Diencephalon (tissue), 2 donors: ENCODE measurements around a stretch of chr6.

GRCh38 chr6:96499757-96500095, 21.9 kb upstream of the UFL1 start:
- RAMPAGE, long total RNA, result no peak

DNA sequence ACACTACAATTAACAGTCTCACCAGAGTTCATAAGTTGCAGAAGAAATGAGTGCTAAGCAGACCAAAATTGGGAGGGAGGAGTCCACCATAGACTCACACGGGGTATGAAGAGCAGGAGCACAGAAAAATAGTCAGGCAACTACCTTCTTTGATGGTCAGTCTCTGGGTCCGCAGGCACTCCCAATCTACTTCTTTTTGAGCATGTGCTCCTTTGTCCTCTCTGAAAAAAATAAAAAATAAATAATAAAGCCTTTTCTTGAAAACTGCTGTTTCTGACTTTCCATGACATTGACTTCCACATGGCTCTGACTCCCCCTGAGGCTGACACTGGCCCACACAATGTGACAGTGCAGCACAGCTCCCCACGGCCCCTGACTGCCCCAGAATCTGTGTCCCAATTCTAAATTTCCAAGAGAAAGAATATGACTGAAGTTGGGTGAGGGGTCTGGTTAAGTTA, 127.3 kb downstream of the GPR63 start:
- RAMPAGE, long total RNA, result no peak

DNA sequence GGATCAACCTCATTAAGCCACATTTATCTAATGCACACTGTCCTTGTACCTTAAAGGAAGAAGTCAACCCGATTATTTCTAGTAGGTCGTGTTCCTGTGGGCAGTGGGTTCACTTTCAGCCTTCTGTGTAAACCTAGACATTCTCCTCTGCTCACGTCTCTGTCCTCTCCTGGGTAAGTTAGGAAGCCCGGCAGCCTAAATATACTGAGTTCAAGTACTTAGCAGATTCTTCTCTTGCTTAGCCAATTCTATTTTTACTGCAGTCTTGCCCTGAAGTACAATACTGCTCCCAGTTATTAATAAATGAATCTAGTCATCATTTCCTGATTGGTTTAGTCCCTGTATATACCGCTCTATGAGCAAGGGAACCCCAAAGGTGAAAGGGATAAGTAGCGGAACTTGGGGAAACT, 14.6 kb upstream of the GPR63 start:
- RAMPAGE, long total RNA, result no peak

- RAMPAGE, long total RNA, result no peak
Observed at GRCh38 chr6:97282220-97282776, 718 bp downstream of the MMS22L start.

- RAMPAGE, long total RNA, result no peak
Observed at GRCh38 chr6:98036475-98036900, 753.5 kb upstream of the MMS22L start.

- RAMPAGE, long total RNA, result no peak
Observed at GRCh38 chr6:99400004-99400490, 6.1 kb upstream of the COQ3 start.

DNA sequence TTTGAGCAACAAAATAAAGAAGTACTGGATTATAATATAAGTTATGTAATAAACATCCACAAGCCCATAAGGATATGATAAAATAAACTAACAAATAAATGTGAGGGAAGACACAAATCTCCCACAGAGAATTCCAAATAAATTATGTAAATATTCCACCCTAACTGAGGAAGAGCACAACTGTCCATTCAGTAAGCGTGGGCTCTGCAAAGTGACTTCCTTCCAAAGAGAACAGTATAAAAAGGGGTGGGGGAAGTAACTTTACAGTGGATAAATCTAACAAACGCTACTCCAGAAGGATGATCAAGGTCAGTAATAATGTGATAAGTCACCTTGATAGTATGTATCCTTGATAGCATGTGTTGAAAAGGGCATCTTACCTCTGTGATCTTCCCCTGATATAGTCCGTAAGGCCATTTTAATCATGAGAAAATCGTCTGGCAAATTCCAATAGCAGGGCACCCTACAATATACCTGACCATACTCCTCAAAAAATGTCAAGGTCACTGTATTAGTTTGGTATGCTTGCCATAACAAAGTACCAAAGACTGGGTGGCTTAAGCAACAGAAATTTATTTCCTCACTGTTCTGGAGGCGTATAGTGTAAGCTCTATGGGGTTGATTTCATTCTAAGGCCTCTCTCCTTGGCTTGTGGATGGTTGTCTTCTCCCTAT, 1.7 kb downstream of the PNISR start:
- RAMPAGE, long total RNA, result no peak

DNA sequence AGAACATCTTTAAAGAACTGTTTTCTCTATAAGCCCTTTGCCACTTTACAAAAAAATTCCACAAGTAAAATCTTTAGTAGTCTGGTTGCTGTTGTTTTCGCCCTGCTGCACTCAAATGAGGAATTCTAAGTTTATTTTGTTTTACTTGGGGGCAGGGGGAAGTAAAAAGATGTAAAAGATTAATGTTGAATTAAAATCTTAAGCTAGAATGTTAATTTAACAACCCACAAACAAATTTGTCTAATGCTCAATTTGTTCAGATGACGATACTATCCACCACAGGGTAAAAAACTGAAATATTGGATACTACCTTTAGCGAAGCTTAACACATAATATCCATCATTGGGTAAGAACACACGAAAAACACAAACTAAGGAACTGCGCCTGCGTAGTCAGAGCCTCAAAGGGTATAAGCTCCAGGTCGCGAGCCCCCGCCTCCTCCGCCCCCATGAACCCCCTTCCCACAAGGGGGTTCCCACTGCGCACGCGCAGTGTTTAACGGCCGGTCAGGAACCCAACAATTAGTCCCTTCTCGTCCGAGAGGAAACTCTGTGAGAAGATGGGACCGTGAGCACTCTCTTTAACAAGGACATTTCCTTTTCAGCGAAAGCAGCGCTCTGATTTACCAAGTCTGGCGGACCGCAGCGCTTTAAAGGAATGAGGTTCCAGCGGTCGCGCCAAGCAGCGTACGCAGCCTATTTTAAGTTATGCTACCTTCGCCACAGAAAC, 515 bp downstream of the PNISR start:
- RAMPAGE, long total RNA, result no peak

DNA sequence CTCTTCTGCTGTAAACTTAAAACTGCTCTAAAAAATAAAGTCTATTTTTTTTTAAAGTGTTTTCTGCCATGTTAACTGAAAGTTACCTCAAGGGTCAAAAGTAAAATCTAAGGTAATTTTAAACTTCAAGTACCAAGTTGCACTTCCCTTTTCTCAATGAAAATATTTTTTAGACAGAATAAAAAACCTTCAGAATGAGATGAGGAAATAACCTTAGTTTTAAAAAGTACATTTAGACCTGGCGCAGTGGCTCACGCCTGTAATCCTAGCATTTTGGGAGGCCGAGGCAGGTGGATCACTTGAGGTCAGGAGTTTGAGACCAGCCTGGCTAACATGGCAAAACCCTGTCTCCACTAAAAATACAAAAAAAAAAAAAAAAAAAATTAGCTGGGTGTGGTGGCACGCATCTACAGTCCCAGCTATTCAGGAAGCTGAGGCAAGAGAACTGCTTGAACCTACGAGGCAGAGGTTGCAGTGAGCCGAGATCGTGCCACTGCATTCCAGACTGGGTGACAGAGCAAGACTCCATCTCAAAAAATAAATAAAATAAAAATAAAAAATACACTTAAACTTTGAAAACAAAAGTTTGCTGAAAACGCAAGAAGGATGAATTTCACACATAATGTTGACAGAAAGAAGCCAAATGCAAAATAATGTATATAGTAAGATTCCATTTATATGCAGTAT, 30.3 kb downstream of the USP45 start:
- RAMPAGE, long total RNA, result no peak

GRCh38 chr6:99618380-99618957, 11.8 kb downstream of the PRDM13 start:
- RAMPAGE, long total RNA, result no peak

- RAMPAGE, long total RNA, result no peak
Observed at GRCh38 chr6:99993212-99993466, 884 bp downstream of the MCHR2 start.

GRCh38 chr6:100393300-100393924, 71.3 kb downstream of the SIM1 start:
- RAMPAGE, long total RNA, result no peak

- RAMPAGE, long total RNA, result no peak
Observed at GRCh38 chr6:100454158-100454727, 10.5 kb downstream of the SIM1 start.

DNA sequence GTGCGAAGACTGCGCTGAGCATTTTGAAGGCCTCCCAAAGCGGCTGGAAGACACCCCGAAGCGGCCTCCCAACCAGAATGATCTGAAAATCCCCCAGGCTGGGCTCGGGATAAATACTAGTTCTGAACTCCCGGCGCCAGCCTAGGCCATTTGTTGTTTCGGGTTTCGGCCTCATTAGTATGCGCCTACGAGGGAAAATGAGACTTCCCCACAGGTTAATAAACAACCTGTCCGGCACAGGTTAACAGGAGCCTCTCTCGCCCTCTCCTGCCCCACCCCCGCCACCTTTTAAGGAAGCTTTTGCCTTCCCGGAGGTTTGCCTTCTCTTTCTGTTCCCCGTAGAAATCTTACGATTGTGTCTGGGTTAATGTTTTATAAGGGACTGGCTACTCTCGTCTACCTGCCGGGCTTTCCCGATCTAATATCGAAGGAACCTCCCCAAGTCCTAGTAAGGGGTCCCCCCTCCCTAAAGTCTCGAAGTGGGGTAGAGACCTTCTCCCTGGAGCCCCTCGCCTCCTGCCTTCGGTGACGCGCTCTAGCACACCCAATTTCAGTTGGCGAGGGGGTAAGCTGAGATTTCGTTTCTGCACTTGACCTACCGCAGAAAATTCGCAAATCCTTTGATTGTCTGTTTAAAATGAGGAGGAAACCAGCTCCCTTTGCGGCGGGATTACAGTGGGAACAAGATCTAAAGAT, 8.8 kb downstream of the SIM1 start:
- RAMPAGE, long total RNA, result no peak

GRCh38 chr6:100482555-100483163, 17.9 kb upstream of the SIM1 start:
- RAMPAGE, long total RNA, result no peak

- RAMPAGE, long total RNA, result no peak
Observed at GRCh38 chr6:100741091-100741764, 139.9 kb downstream of the ASCC3 start.

- RAMPAGE, long total RNA, result no peak
Observed at GRCh38 chr6:101117227-101117706, 236.1 kb upstream of the ASCC3 start.

- RAMPAGE, long total RNA, result no peak
Observed at GRCh38 chr6:104640575-104641155, 219.1 kb downstream of the HACE1 start.

DNA sequence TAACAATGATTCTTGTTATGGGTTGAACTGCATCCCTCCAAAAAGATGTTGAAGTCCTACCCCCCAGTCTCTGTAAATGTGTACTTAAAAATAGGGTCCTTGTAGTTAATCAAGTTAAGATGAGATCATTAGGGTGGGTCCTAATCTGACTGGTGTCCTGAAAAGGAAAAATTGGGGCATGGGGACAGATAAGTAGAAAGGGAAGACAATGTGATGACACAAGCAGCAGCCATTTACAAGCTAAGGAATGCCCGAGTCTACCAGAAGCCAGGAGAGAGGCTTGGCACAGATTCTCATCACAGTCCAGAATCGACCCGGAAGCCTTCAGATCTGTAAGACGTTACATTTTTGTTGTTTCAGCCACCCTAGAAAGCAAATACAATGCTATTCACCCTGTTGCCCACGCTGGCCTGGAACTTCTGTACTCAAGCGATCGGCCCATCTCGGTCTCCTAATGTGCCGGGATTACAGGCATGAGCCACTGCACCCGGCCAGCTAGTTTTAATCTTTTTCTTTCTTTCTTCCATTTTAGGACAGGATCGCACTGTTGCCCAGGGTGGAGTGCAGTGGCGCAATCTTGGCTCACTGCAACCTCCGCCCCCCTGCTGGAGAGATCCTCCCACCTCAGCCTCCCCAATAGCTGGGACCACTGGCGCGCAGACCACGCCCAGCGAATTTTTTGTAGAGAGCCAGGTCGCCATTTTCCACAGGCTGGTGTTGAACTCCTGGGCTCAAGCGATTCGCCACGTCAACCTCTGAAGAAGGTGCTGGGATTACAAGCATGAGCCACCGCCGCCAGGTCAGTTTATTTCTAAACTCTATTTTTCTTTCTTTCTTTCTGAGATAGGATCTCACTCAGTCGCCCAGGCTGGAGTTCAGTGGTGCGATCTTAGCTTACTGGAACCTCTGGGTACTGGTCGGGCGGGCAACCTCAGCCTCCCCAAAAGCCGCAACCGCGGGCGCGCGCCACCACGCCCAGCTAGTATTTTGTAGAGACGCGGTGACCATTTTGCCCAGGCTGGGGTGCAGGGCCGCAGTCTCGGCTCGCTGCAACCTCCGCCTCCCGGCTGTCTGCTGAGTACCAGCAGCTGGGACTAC, 20.2 kb upstream of the LIN28B start:
- RAMPAGE, long total RNA, result no peak

- RAMPAGE, long total RNA, result no peak
Observed at GRCh38 chr6:104940794-104941818, 15.8 kb upstream of the LIN28B start.